Aorta (tissue), 1 donor: ENCODE measurements around the gene NIPSNAP2.

GRCh38 chr7:54908853-54909052 lies 110.1 kb upstream of the EGFR start:
- PRO-cap: no peak

GRCh38 chr7:54987712-54988113 lies 31.1 kb upstream of the EGFR start:
- PRO-cap: no peak

DNA sequence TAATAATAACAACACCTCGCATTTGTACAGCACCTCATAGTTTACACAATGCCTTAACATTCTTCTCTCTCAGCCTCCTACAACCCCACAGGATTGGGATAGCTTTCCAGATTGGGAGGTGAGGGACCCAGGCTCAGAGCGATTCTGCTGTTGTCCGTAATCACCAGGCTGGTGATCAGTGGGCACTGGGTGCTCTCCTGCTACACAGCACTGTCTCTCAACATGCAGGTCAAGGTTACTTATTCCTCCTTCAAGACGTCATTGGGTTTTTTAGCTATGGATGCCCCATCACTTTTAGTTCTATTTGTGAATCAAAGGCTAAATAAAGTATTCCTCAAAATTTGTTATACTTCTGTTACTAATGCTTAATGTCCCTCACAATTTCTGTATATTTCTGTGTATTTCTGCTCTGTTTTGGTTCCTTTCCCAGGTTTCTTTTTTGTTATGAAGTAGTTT lies 11.2 kb downstream of the EGFR start:
- PRO-cap: no peak

GRCh38 chr7:55044149-55045132 lies 25.6 kb downstream of the EGFR start:
- PRO-cap: no peak

GRCh38 chr7:55053515-55054745 lies 35.1 kb downstream of the EGFR start:
- PRO-cap: no peak

DNA sequence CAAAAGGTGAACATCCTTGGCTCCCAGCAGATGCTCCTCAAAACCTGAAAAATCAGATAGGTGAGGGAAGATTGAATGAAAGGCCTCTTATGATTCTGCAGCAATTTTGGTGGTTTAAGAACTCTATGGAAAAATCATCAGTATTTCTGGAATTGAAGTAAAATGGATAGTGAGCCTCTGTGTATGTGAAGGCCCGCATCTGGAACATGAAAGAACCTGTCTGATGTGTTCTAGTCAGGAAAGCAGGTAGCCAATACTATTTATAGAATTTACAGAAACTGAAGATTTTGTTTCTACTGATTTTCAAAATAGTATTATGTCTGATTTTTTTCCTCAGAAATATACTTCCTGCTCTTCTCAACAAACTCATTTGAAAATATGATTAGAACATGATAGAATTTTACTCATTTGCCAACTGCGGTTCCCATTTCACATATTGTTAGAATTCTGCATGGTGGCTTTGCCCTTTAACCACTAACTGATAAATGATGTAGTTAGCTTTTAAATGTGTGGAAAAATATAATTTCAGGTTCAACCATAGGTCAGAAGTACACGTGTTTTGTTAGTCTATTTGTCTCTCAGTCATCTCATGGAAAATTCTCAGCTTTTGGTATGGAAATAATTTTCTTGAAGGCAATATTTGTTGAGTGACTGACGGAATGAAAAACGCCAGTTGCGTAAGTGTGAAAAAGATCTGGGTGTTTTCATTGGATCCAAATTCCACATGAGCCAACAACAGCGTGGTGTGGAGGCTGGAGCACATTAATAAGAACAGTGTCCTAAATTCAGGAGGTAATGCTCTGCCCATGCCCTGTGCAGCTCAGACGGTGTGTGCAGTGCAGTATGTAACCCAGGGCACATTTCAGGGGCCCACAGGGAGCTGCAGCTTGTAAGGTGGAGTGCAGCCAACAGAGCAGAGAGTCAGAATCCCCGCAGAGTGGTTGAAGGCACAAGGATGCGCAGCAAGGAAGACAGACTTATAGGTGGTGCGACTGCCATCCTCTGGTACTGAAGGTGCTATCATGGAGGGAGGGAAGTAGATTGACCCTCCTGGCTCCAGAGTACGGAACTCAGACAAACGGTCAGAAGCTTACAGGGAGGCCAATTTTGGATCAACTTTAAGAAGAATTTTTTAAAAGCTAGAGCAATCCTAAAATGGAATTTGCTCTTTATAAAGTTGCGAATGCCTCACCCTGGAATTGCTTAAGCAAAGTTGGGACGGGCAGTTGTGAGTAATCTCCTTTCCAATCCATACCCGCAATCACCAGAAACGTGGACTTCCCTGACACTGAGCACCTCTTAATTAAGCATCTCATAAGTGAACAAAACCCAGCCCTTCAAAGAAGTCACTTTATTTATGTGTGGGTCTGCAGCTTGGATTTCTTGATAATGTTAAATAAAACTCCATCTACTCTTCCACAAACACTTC lies 37.8 kb downstream of the EGFR start:
- PRO-cap: no peak

DNA sequence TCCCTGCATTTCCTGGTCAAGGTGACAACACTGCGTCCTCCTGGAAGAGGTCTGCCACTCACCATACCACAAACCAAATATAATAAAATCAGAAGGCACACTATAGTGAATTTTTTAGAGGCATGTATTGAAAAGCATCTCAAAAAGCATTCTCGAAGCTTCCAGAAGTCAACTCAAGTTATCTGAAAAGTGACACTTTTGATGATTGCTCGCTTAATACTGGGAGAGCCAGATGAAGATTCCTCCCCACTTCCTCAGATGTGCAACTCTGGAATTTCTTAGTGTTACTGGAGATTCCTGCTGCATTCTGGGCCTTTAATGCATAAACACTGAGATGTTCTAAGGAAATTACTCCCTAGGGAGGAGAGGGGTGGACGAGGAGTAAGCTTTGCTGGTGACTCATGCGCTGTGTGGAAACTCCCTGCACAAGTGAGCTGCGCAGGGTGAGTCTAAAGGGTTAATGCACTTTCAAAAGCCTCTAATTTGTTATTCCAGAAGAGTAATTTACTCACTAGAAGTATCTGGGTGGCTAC lies 46.2 kb downstream of the EGFR start:
- PRO-cap: no peak

GRCh38 chr7:55078430-55078758 lies 59.6 kb downstream of the EGFR start:
- PRO-cap: no peak

DNA sequence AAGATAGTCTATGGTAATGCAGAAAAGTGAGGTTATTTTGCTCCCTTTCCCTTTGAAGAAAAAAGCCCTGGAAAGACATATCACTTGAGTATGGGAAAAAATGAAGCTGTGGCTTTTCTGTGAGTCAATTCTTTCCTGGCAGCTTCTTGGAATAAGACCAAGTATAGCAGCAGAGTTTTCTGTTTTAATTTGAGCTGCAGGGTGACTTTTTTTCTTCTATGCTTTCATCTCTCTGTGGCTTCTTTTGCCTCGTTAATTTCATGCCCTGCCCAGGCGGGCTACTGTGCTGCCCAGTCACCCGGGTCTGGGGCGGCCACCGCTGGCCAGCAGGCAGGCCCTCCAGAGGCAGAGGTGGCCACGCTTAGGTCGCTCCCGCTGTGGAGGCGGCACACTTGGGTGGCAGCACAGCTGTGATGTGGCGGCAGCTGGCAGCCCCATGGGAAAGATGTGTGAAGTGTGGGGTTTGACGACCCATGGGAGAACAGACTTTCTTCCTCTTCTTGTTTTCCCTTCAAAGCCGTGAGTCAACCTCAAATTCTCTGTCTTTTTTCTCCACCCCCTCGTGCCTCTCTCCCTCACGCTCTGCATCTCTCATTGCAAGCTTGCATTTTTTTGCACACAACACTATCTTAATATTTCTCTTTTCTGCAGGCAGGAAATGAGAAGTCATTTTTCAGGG lies 67.6 kb downstream of the EGFR start:
- PRO-cap: no peak

DNA sequence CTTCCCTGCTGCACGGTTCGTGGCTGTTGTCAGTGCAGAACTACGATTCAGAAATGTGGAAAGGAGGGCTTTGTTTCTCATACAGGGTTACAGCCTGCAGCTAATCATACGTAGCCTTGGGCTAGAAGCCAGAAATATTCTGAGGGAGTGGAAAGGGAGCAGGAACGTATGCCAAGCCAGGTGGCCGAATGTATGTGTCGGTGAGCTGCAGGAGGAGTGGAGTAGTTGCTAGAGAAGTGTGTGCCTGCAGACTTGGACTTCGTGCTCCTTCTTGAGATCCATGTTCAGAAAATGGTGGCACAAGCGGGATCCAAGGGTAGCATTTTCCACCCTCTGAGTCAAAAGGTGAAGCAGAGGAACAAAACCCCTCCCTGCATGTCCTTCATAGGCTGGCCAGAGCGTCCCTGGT lies 40.8 kb downstream of the LANCL2 start:
- PRO-cap: no peak

GRCh38 chr7:55546735-55547300 lies 25.5 kb downstream of the VOPP1 start:
- PRO-cap: no peak

GRCh38 chr7:55557588-55558093 lies 14.7 kb downstream of the VOPP1 start:
- PRO-cap: no peak

- PRO-cap: no peak
Measured at GRCh38 chr7:55569591-55570612, 2.4 kb downstream of the VOPP1 start.

DNA sequence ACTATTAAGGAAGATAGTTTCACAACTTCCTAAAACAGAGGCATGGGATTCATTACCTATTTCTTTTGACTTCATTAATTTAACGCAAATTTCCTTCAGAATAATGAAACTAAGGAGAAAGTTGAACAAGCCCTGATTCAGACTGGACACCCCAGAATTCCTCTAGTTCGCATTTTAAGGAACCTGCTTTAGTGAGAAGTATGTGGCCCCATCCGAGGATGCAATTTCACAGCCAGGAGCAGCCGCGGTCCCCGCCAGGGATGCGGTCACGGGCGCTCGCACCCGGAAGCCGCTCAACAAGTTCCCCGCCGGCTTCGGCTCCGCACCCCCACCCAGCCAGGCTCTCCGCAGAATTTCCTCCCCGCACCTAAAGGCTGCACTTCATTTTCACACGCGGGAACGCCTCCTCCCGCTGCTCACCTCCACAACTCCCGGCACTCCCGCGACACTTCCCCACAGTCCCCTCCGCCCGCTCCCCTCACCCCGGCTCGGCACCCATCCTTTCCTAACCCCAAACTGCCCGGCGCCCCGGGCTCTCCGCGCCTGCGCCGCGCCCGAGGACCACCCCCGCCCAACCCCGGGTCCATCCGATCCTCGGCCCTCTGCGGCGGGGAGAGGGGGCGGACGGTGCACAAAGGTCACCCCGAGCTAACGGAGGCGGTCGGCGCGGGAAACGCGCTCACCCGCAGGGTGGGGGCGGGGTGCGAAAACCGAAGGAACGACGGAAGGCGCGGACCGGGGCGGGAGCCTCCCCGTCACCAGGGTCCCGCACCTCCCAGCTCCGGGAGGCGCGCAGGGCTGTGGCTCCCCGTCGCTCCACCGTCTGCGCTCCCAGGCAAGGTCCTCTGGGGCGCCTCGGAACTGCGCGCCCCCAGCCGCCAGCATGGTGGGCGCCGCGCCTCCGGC lies 707 bp downstream of the VOPP1 start:
- PRO-cap: no peak

GRCh38 chr7:55964309-55965507 lies at the start of gene NIPSNAP2:
TSS of gene NIPSNAP2 (plus strand) at chr7:55964585.
- PRO-cap: bidirectional peak, plus-strand start at chr7:55964591, minus-strand start at chr7:55964392; unidirectional peak, minus-strand start at chr7:55965073

DNA sequence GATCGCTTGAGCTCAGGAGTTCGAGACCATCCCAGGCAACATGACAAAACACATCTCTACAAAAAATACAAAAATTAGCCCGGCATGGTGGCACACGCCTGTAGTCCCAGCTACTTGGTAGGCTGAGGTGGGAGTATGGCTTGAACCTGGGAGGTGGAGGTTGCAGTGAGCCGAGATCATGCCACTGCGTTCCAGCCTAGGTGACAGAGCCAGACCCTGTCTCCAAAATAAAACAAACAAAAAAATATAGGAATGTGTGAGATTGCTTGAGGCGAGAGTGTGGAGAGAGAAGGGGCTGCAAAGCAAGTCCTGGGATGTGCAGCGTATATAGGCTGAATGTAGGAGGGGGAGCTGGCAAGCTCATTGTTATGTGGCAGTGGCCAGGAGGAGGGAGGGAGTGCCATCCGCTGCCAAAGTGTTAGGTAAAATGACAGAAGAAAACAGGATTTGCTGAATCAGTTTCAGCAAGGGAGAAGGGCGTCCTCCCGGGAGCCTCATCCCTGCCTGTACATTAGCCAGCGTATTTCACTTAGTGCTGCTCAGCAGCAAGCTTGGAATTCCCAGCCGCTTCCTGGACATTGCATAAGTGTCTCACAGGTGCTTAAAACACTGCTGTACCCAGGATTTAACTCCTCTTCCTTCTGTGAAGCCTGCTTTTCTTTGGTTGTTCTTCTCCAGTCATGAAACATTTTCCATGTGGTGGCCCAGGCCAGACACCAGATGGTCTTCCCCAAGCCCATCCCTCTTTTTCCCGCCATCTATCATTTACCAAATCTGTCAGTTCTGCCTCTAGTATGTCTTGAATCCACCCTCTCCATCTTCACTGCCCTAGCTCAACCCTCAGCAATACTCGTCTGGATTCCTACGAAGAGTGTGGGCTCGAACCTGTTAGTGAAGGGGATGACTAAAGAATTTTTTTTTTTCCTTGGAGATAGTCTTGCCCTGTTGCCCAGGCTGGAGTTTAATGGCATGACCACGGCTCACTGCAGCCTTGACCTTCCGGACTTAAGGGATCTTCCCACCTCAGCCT lies 2.5 kb downstream of the NIPSNAP2 start:
- PRO-cap: no peak

DNA sequence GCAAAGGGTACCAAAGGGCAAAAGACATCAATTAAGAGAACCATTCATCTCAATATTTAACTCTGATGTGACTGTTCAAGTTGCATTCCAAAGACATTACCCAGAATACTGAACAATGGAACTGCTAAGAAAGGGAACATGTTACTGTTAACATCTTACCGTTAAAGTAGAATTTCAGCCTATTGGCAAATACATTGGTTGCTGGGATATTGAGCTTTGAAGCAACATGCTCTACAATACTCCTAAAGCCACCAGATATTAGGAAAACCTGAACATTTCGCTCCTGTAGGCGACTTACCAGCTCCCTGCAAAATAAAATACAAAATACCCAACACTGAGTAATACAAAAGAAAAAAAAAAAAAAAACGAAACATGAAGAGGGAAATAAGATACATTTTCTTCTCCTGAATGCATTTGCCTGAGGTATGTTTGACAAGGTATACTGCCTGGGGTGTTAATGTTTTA lies 34.1 kb downstream of the PSPH start:
- PRO-cap: no peak

GRCh38 chr7:56053795-56054728 lies 2.5 kb downstream of the CCT6A start:
- PRO-cap: no peak

- PRO-cap: no peak
Measured at GRCh38 chr7:56057818-56058226, 6.3 kb downstream of the CCT6A start.

GRCh38 chr7:56063027-56063632 lies 956 bp upstream of the SUMF2 start:
- PRO-cap: no peak